Mononuclear cell (primary cell): Measurements from ENCODE around the gene INPP5J.

DNA sequence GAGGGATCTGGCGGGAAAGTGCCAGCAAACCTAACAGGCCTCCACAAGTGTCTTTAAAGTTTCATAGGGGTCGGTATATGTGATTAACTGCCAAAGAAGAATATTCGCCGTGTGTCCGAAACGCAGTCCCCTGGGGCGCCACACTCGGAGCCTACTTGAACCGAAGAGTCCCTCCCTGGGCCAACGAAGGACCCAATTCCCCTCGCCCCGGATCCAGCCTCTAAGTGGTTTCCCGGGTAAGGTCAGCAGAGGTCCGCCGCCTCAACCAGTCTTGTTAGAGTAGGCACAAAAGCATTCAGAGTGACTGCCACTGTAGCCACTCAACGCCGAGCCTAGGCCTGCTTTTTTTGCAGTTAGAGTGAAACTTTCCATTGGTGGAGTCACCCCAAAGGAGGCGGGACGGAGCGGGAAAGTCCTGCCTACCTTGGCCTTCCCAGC, 401 bp upstream of the NF2 start:
- RRBS = no CpG with 5 or more reads among the region's 20 CpGs

GRCh38 chr22:29695096-29695574, 24.7 kb upstream of the CABP7 start:
- RRBS = 100% methylated on average over 2 of the region's 24 CpGs

DNA sequence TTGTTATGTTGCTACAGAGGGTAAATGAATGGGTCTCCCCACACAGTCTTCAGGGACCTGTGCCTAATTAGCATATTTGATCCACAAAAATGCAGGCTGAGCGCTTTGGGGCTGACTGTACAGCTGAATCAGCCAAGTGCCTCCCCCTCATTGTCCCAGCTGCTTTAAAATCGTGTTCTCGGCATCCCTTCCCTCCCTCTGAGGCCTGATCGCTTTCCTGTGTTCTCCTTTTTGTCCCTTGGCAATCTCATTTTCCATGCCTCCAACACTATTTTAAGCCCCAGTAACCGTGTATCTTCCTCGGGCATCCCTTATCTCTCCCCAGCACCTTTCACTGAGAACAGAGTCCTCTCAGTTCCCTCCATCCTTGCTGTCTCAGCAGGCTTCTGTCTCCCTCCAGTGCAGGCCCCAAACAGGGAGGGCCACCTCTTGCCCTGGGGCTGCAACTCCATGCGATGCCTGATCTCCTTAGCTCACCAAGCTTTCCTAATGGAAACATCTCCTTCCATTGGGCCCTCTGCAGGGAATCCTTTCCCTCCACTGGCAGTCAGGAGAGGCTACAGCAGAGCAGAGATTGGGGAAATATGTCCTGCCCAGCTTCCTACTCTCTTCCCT, 13.7 kb downstream of the UQCR10 start:
- RRBS = no CpG with 5 or more reads among the region's 7 CpGs

- RRBS = no CpG with 5 or more reads among the region's 12 CpGs
Observed at GRCh38 chr22:29800952-29801637, 33.9 kb downstream of the UQCR10 start.

DNA sequence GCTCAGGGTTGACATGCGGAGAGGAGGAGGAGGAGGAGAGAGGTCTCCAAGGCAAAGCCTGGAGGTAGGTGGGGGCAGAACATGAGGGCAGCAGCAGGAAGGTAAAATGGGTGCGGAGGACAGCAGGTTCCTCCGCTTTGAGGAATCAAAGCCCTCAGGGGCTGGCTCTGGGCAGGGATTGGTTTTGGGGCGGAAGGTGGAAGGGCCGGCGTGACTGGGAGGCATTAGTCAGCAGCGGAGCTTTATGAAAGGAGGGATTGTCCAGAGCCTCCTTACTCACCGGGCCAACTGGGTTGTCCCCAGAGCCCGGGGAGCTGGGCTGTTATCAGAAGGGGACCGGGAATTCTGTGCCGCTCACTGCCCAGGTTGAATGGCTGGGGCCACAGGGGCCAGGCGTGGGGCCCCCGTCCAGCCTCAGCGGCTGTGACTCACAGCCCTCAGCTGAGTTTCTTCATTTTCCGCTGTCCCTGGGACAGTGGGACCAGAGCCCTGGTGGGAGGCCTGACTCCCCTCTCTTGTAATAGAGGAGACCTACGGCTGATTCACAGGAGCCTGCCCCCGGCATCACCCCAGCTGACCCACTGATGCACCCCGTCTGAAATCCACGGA, 36.2 kb downstream of the LIF start:
- RRBS = 95% methylated on average over 4 of the region's 19 CpGs

GRCh38 chr22:30279372-30280040, 9.8 kb downstream of the CASTOR1 start:
- RRBS = 23% methylated on average over 2 of the region's 17 CpGs

DNA sequence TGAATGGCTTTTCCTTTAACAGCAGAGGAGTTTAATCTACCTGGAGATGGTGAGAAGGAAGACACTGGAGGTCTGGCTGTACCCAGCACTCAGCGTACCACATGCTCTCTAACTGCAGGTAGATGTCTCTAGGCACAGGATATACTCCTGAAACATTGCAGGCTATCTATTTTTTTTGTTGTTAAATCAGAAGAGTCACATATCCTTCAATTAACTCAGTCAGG, 17.3 kb upstream of the CASTOR1 start:
- RRBS = no CpG with 5 or more reads among the region's 1 CpG

- RRBS = 2% methylated on average over 13 of the region's 32 CpGs
Observed at GRCh38 chr22:30423529-30424000, 2.0 kb upstream of the MTFP1 start.

DNA sequence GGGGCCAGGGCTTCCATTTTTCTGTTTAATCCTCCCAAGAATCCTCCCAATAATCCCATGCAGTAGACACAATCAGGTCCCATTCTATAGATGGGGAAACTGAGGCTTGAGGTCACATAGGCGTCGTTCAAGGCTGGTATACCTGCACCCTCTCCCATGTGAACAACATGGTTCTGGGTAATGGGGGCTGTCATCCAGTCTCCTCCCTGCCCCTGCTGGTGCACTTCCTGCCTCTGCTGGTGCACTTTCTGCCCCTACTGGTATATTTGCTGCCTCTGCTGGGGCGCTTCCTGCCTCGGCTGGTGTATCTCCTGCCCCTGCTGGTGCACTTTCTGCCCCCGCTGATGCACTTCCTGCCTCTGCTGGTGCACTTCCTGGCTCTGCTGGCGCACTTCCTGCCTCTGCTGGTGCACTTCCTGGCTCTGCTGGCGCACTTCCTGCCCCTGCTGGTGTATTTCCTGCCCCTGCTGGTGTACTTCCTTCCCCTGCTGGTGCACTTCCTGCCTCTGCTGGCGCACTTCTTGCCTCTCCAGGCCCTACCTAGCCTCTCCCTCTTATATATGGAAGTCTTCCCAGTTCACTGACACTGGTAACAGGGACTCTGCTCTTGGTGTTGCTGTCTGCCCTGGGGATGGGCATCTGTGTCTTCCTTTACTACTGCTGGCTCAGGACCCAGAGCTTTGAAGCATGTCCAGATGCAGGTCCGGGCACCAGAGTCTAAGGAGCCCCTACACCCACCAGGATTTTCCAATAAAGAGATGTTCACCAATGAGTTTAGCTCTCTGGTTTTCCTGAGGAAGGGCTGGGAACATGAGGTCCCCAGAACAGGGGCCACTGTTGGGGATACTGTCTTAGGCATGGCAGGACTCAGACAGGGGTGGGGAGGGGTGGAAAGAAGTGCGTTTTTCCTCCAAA, 10.2 kb downstream of the MTFP1 start:
- RRBS = no CpG with 5 or more reads among the region's 10 CpGs

- RRBS = no CpG with 5 or more reads among the region's 11 CpGs
Observed at GRCh38 chr22:30575065-30575833, 784 bp upstream of the GAL3ST1 start.

GRCh38 chr22:30579599-30580386, 5.3 kb upstream of the GAL3ST1 start:
- RRBS = 100% methylated on average over 3 of the region's 18 CpGs

DNA sequence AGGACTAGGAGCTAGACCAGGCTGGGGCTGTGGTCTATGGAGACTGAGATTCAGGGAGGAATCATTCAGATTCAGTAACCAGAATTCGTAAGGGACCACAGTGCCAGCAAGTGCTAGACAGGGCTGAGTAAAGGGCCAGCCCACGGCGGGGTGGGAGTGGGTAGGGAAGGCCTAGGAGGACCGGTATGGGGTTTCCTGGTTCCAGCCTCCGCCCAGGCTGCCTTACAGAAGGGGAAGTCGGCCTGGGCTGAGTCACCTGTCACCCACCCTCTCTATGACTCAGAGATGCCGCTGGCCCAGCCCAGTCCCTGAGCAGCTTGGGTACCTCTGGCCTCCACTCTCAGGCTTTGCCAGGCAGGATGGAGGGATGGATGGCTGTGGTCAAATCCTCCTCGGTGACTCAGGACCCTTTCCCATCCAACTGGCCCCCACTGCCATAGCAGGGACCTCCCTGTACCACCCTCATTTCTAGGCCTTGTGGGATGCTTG, 13.8 kb downstream of the SLC35E4 start:
- RRBS = no CpG with 5 or more reads among the region's 8 CpGs

- RRBS = no CpG with 5 or more reads among the region's 6 CpGs
Observed at GRCh38 chr22:30836125-30836692, 132.4 kb downstream of the MORC2 start.

GRCh38 chr22:30936242-30937335, 32.0 kb downstream of the MORC2 start:
- RRBS = no CpG with 5 or more reads among the region's 14 CpGs

GRCh38 chr22:30947007-30948261, 21.1 kb downstream of the MORC2 start:
- RRBS = no CpG with 5 or more reads among the region's 9 CpGs

DNA sequence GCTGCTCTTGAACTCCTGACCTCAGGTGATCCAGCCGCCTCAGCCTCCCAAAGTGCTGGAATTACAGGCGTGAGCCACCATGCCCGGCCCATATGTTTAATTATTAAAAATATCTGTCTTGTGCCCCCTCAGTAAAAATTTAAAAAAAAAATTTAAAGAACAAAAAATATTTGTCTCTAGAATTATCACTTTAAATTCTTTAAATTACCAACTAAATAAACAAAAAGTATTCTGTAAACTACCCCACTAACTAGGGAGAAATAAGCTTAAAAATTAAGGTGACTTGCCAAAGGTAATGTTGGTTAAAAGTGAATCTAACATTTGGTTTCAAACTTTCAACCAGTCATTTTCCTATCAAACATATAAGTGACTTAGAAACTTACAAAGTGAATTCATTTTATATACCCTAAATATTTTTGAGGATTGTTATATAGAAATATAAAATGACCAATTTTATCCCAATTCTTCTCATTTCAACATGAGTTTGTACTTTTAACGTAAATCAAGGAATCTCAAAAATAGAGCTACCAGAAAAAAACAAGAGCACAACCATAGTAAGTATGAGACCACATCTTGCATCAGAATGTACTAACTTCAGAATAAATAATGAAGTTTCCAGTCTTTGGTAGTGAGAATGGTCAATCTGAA, 7.4 kb downstream of the MORC2 start:
- RRBS = no CpG with 5 or more reads among the region's 4 CpGs

DNA sequence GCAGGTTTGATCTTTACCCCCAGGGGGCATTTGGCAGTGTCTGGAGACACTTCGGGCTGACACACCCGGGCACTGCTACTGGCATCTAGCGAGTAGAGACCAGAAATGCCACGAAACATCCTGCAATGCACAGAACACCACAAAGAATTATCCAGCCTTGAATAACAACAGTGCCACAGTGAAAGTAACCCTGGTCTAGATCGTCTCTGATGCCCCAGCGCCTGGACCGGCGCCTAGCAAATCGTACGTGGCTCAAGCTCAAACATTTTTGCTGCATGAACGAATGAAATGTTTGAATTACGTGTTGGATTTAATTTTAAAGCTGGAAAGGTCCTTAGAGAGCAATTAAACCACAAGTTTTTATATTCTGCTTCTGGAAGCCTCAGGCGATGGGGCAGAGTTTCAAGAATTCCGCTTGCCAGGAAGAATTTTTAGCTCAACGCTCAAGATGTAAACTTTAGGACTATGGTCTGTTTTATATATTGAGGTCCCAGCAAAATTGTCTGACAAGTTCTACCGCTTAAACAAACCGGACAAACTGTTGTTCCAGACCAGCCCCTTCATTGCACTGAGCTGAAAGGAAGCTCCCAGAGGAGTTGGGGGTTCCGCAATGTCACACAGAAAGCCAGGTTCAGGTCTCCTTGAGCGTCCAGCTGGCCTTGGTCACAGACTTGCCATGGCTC, 44.3 kb upstream of the SMTN start:
- RRBS = no CpG with 5 or more reads among the region's 19 CpGs

DNA sequence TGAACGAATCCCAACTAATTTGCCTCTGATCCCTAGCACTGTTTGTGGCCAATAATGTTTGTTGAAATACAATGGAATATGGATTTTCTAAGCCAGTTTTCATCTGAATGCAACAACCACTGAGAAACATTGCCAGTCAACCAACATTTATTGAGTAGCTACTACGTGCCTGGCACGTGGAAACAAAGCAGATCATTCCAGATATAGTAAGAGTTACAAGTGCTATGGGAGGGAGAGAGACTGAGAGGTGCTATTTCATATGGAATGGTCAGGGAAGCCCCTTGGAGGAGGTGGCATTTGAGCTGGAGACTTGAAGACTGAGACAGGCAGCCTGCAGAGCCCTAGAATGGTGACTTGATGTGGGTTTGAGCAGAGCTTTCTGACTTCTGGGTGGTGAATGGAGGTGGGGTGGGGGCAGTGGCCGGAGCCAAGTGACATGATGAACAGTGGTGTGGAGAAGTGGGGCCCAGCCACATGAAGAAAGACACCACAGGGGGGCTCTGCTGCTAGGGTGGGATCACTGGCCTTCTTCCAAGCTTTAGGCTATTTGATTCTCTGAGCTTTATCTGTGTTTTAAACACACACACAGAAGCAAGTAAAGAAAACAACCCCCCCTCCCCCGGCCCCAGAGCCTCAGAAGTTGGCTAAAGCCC, 35.1 kb upstream of the SMTN start:
- RRBS = no CpG with 5 or more reads among the region's 5 CpGs

DNA sequence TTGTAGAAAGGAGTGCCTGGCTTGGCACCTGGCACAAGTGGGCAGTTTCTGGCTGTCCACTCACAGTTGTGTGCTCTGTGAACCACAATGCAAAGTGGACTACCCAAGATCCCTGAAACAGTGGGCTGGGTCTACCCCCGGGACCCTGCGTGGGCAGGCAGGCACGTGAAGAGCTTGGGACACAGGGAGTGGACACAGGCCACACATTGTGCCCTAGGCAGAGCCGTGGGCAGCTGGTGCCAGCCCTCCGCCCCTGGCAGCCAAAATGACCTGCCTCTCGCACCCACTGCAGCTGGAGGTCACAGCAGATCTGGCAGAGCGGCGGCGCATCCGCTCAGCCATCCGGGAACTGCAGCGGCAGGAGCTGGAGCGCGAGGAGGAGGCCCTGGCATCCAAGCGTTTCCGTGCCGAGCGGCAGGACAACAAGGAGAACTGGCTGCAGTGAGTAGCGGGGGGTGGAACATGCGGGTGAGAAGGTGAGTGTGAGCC, 6.6 kb downstream of the SMTN start:
- RRBS = no CpG with 5 or more reads among the region's 20 CpGs

GRCh38 chr22:31121978-31123108, at the start of gene INPP5J:
Gene INPP5J (plus strand): TSS chr22:31122966.
- RRBS = 69% methylated on average over 2 of the region's 11 CpGs